Parotid gland (tissue), 1 donor: ENCODE results near the gene TEX19.

GRCh38 chr17:82248141-82249207 is 19.6 kb downstream of the SLC16A3 start:
- PRO-cap: no peak

- PRO-cap: no peak
These were observed 21.1 kb downstream of the SLC16A3 start for GRCh38 chr17:82249772-82250599.

DNA sequence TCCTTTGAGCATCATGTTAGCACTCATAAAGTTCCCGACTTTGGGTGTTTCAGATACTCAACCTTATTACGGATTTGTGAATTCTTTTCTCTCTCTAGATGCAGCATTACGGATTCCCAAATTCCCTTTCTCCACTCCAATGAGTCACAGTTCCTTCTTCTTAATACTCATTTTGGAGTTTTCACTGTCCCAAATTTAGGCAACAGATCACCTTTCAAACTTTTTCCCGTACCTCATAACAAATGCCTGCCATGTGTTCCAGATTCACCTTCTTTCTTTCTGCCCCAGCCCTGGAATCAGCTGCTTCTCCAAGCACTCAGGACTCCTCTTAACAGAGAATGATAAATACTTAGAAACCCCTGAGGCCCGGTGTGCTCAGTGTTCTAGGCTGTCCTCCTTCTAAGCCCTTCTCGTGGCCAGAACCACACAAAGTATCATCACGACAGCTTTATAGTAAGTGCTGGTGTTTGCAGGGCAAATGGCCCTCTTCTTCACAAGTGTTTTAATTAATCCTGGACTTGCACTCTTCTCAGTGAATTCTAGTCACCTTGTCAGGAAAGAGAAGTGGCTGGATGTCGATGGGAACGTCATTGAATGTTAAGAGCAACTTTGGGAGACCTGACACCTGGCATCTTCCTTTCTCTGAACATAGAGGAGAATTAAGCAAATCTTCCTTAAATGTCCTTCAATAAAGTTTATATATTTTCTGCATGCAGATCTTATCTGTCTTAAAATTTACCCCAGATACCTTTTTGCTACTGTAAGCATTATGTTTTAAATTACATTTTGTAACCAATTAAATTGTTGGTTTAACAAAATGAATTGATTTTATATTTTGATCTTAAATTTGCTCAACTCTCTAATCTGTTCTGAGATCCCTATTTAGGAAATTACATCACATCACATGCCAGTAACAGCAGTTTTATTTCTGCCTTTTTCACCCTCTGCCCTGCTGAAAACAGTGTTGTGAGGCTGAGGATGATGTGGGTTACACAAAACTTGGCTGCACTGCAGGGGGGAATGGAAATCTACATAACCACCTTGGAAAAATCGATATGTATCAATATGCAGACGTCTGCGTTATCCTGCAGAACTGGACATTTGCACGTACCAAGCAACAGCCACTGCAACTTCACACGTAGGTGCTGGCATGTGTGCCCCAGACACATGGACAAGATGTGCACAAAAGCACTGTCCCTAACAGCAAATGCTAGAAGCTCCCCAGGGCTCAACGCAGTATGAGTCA is 14.6 kb downstream of the CSNK1D start:
- PRO-cap: no peak

GRCh38 chr17:82263442-82264343 is 9.8 kb downstream of the CSNK1D start:
- PRO-cap: no peak

DNA sequence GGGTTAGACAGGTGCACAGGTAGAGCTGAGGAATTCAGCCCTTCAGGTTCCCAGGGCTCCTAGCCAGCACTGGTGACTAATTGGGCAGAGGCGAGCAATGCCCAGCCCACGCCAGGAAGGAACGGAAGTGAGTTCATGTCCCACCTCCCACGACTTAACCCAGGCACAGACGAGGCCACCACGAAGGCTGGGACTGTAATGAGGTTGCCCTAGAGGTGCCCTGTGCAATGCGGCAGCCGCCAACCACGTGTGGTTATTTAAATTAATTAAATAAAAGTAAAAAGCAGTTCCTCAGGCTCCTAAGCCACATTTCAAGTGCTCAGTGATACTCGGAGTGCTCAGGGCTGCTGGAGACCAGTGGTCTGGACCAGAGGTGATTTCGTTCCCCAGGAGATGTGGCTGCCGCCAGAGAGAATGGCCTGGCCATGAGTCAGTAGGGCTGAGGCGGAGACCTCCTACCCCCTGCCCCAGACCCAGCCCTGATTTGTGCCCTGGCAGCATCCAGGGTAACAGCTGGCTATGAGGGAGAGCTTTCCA is 8.5 kb upstream of the CSNK1D start:
- PRO-cap: no peak

GRCh38 chr17:82299390-82300017 is 17.9 kb downstream of the CD7 start:
- PRO-cap: no peak

DNA sequence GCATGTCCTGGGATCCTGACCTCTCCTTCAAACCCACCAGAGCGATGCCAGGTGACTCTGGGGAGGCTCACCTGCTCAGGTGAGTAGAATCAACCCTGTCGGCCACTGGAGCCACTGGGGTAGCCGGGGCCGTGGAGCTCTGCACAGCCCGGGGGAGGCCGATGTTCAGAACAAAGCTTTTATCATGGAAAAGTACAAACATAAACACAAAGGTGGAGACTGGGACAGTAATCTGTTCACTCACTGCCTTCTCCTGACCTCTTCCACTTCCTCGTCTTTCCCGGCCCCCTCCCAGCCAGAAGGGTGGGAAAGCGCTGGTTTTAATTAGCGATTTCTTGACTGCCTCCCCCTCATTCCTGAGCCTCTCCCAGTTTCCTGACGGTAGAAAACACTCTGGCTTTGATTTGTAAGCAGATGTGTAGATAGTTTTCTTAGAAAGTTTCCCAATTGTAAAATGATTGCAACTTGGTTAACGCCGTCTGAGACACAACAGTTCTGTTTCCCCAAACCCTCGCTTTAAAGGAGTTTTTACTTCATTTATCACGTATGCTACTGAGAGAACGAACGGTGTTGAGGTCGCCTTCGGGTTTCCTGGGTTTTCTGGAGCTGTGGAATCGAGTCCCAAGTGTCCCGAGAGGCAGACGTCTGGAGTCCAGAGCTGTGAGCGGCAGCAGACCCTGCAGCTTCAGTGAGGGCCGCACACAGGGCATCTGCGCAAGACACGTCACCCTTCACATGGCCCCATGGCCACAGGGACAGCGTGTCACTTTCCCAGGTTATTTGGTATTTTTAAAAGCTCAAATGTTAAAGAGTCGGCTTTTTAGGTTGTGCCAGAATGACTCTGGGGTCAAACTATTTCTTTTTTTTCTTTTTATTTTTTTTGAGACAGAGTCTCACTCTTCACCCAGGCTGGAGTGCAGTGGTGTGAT is 9.5 kb upstream of the TEX19 start:
- PRO-cap: no peak

GRCh38 chr17:82358964-82359427 is at the start of gene TEX19:
TEX19 (plus strand) TSS chr17:82359247.
- PRO-cap: no peak

DNA sequence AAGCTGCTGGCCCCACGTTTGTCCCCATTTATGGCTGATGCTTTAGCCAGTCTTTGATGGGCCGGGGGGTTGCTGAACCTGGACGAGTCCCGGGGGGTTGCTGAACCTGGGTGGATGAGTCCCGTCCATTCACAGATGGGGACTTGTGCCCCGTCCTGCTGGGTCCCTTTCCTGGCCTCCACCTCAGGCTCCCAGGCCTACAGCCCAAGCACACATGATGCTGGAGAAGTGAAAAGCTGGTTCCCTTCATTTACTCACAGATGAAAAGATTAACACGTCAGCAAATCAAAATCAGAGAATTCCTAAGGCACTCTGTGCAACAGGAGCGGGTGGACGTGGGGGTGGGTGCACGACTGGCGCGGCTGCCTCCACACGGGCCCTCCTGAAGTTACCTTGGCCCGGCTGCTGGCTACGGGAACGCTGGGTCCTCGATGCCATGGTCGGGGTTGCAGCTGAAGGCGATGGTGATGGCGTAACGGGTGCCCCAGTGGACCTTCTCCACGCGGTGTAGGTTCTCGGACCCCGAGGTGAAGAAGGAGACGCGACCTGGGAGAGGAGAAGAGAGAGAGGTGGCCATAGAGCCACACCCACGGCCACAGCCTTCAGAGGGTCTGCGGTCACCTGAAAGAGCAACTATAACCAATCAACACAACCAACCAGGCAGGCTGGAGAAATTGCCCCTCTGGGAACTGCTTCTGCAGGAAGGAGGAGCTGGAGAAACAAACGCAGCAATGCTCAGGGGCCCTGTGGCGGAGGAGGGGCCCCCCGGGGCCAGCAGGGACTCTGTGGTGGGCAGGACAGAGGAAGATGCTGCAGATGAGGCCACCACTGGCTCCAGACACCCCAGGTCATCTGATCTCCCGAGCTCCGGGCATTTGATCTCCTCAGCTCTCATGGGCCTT is 20.7 kb downstream of the UTS2R start:
- PRO-cap: no peak

DNA sequence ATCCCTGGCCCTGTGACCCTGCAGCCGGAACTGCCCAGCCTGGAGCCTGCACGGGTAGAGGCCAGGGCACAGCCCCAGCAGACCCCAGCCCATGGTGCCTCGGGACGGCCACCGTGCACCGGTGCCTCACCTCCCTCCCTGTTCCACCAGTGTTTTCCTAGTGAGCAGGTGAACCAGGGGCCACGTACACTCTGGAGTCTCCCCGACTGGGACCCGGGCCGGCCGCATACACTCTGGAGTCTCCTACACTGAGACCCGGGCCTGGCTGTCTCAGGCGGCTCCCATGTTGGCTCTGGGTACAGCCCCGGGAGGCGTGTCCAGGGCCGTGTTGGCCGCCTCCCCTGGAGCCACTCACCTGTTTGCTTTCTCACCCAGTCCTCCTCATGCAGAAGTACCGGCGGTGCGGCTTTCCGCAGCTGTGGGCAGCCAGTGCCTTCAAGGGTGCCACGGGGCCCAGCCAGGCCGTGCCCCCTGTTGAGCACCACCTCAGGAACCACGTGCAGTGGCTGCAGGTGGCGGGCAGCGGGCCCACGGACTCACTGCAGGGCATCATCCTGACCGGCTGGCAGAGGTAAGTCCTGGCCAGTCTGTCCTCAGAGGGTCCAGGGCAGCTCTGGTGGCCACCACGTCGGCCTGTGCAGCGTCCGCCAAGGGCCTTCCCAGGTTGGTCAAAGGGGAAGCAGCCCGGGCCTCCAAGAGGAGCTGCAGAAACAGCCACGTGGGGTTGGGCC is 13.6 kb downstream of the CYBC1 start:
- PRO-cap: no peak

DNA sequence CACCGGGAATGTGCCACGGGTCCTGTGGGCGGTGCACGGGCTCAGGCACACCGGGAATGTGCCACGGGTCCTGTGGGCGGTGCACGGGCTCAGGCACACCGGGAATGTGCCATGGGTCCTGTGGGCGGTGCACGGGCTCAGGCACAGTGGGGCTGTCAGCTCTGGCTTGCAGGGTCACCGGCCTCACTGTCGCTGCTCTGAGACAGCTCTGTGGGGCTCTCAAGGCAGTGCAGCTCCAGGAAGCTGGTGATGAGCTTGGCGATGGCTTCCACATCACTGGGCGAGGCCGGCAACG is 6.8 kb downstream of the CYBC1 start:
- PRO-cap: no peak

DNA sequence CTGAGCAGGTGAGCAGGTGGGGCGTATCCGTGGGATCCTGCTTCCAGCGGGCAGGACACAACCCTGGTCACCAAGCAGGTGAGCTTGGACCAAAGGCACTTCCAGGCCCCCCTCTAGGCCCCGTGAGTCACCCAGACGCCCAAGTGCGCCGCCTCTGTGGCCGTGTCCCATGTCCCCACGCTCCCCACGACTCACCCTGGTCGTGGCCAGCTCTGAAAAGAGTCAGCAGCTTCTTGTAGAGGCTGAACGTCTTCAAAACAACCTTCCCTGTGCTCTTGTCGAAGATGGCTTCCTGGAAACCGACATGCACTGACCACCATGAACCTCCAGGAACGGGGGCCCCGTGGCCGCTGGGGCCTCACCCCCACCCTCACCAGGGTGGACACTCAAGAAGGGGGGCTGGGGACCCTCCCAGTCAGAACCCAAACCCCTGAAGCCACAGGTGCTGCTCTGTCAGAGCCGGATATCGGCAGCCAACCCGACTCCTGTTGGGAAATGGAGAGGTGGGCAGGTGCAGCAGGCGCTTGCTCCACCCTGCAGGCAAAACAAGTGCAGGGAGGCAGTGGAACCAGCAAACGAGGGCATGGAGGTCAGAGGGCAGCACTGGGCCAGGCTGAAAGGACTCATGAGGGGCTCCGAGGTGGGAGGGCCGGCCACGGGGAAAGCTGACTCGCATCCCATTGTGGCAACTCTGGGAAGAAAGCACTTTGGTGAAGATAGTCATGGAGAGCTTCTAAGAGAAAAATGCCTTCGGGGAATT is 4.7 kb downstream of the CYBC1 start:
- PRO-cap: no peak

- PRO-cap: no peak
These were observed 2.6 kb downstream of the CYBC1 start for GRCh38 chr17:82448050-82448249.

DNA sequence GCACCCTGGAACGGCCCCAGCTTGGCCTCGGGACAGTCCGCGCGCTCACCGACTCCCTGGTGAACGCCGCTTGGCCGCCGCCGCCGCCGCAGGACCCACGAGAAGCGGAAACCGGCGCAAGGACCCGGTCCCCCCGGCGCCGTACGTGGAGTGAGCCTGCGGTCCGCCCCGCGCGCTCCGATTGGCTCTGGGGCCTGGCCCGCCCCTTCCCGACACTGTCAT is 262 bp upstream of the NARF start:
- PRO-cap: bidirectional peak, plus-strand start outside the sequence, minus-strand start at position 152 of the sequence

GRCh38 chr17:82496913-82497520 is 22.5 kb upstream of the FOXK2 start:
- PRO-cap: bidirectional peak, plus-strand start at chr17:82497373, minus-strand start at chr17:82497227

- PRO-cap: no peak
These were observed 55.2 kb downstream of the FOXK2 start for GRCh38 chr17:82574614-82575265.

GRCh38 chr17:82586317-82586516 is 62.0 kb downstream of the WDR45B start:
- PRO-cap: no peak

GRCh38 chr17:82613224-82614302 is 34.7 kb downstream of the WDR45B start:
- PRO-cap: no peak

DNA sequence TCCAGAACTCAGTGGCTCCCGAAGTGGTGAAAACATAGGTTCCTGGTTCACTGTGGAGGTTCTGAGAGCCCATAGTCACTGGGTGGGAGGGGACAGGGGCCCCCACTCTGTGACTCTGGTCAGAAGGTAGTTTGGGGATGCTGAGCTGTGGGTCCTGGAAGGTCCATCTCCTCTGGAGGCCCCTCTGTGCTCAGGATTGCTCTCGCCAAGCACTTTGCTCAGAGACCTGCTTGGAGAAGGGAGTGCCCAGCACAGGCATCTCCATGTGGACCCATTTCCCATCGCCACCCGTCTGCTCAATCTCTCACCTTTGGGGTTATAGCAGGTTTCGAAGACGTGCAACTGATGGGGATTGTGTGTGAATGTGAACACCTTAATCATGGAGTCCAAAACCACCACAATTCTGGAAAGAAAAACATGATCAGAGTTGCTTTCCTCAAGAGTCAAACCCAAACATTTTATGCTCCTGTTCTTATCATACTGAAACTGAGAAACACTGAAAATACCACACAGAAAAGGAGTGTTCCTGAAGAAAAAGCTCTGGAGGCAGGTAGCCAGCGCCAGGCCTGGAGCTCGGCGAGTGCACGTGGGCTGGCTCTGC is 23.1 kb downstream of the WDR45B start:
- PRO-cap: no peak

GRCh38 chr17:82629189-82630061 is 18.8 kb downstream of the WDR45B start:
- PRO-cap: no peak